Measurements from ENCODE around the gene CD163L1.

DNA sequence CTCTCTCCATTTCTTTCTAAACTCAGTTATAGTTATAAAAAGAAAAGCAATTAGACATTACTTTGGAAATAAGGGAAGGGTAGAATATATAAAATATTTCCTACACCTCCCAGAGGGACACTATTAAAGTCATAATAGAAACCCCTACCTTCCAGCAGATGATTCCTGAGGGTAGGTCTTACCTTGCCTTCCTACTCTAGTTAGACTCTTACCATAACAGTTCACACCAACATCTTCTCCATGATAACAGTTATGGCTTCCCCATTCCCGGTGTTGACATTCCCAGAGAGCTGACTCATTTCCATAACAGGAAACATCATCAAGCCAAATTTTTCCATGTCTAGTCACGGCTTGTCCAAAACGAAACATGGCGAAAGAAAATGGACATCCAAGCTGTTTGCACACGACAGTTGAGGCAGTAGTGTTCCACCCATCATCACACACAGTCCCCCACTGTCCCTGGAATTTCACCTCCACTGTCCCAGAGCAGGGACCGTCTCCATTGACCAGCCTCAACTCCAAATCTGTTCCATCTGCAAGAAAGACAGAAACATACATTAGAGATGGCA lies 10.7 kb downstream of the CD163L1 start:
- PRO-cap: no peak

- PRO-cap: bidirectional peak, plus-strand start at chr12:7440163, minus-strand start at chr12:7440165
Observed at GRCh38 chr12:7439370-7440581, 4.2 kb downstream of the CD163L1 start.

GRCh38 chr12:7443841-7444517 lies at the start of gene CD163L1:
CD163L1 (minus strand) TSS chr12:7444153.
- PRO-cap: no peak

GRCh38 chr12:7512651-7512955 lies 9.0 kb upstream of the CD163 start:
- PRO-cap: no peak

DNA sequence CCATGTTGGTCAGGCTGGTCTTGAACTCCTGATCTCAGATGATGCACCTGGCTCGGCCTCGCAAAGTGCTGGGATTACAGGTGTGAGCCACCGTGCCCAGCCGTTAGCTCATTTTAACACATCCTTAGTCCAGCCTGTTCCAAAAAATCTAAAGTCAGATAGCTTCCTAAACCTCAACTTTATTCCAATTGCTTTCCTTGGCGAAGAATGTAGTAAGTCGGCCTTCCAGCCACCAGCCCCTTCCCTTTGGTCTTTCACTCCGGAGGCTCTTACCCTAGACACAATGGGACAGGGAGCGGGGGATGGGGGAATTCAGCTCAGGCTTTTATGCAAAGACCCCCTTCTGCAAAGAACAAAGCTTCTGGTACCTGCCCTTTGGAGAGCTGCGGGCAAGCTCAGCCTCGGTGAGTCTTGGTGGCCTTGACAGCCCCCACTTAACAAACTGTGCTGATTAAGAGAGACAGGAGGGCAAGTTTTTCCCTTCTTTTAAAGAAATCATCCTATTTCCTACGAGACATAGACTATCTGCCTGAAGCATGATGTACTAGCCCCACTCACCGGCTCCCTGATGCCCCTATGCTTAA lies 1.7 kb upstream of the NANOG start:
- PRO-cap: no peak

DNA sequence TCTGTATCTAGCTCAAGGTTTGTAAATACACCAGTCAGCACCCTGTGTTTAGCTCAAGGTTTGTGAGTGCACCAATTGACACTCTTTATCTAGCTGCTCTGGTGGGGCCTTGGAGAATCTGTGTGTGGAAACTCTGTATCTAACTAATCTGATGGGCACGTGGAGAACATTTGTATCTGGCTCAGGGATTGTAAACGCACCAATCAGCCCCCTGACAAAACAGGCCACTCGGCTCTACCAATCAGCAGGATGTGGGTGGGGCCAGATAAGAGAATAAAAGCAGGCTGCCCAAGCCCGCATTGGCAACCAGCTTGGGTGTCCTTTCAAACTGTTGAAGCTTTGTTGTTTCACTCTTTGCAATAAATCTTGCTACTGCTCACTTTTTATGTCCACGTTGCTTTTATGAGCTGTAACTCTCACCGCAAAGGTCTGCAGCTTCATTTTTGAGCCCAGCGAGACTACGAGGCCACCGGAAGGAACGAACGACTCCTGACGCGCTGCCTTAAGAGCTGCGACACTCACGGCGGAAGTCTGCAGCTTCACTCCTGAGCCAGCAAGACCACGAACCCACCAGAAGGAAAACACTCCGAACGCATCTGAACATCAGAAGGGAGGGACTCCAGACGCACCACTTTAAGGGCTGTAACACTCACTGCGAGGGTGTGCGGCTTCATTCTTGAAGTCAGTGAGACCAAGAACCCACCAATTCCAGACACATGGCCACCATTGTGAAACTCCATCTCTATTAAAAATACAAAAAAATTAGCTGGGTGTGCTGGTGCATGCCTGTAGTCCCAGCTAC lies 9.8 kb downstream of the SLC2A14 start:
- PRO-cap: no peak

DNA sequence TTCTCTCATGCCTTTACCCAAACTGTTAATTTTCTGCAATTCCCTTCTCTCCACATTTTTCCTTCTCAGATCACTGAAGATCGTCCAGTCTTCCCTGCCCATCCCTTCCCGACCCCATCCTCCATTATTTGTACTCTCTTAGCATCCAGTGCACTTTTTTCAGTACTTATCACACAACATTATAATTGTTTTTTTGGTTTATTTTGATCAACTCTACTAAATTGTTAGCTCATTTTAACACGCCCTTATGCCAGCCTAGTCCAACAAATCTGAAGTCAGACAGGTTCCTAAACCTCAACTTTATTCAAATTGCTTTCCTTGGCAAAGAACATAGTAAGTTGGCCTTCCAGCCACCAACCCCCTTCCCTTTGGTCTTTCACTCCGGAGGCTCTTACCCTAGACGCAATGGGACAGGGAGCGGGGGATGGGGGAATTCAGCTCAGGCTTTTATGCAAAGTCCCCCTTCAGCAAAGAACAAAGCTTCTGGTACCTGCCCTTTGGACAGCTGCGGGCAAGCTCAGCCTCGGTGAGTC lies 17.7 kb upstream of the SLC2A14 start:
- PRO-cap: no peak

DNA sequence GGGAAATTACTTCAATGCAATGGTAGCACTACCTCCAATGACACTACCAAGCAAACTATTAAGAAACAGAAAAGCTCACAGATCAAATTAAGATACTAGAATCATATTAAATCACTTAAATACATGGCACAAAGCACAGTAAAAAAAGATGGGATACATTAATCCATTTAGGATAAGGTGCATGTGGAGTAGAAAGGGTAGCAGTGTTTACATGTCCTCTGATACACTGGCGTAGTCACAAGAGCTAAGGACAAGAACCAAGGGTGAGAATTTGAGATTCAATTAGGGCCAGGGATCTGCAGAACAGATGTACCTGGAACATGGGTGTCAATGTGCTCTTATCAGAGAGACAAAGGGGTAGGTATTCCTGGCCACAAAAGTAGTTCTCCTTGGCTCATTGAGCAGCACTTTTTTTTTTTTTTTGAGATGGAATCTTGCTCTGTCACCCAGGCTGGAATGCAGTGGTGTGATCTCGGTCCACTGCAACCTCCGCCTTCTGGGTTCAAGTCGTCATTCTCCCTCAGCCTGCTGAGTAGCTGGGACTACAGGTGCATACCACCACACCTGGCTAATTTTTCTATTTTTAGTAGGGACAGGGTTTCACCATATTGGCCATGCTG lies 29.8 kb downstream of the SLC2A3 start:
- PRO-cap: no peak

DNA sequence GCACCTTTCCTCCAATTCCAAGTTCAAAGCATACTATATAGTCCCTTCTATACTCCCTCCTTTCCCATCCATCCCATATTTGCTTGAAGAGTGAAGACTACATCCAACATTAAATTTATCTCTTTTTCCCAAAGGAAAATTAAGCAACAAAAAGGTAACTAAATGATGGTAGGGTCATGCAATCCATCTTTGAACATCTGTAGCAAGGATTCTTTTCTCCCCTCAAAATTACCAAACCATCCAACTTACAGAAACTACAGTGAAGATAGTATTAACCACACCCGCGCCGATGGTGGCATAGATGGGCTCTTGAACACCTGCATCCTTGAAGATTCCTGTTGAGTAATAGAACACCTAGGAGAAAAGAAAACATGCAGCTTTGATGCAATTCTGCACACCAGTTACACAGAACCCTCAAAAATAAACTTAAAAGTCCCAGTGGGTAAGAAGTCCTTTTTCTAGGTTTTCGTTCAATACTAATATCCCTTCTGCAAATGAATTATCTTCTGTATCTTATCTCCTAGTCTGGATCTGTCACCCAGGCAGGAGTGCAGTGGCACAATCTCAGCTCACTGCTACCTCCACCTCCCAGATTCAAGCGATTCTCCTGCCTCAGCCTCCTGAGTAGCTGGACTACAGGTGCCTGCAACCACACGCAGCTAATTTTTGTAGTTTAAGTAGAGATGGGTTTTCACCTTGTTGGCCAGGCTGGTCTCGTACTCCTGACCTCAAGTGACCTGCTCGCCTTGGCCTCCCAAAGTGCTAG lies 10.2 kb downstream of the SLC2A3 start:
- PRO-cap: no peak

- PRO-cap: no peak
Observed at GRCh38 chr12:7928347-7928638, 7.7 kb downstream of the SLC2A3 start.

DNA sequence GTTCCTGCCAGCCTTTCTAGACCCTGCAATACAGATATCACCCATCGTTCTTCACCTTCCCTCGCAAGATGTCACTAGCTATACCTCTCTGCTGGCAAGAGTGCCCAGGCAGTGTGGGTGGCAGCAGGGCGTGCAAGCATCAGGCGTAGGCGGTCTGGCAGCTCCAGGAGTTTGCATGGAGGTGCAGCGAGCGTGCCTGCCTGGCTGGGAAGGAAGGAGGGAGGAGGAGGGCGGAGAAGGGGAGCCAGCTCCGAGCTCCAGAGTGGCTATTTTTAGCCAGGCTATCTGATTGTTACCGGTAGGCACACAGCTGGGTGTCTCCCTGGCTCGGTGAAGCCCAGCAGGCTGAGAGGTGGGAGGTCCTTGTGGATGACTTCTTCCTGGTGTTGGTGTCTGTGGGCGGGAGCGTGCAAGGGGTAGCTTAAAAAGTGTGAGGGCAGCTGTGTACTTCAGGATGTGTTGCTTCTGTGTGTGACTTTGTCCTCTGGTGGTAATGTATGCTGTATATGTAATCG lies 6.2 kb downstream of the FOXJ2 start:
- PRO-cap: unidirectional peak, minus-strand start at position 173 of the sequence; unidirectional peak, minus-strand start at position 212 of the sequence; unidirectional peak, minus-strand start at position 264 of the sequence

DNA sequence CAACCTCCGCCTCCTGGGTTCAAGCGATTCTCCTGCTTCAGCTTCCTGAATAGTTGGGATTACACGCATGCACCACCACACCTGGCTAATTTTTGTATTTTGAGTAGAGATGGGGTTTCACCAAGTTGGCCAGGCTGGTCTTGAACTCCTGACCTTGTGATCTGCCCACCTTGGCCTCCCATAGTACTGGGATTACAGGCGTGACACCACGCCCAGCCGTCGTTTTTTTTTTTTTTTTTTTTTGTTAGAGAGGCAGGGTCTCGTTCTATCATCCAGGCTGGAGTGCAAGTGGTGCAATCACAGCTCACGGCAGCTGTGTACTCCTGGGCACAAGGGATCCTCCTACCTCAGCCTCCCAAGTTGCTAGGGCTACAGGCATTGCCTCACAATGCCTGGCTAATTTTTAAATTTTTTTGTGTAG lies 1.4 kb downstream of the NECAP1 start:
- PRO-cap: no peak

DNA sequence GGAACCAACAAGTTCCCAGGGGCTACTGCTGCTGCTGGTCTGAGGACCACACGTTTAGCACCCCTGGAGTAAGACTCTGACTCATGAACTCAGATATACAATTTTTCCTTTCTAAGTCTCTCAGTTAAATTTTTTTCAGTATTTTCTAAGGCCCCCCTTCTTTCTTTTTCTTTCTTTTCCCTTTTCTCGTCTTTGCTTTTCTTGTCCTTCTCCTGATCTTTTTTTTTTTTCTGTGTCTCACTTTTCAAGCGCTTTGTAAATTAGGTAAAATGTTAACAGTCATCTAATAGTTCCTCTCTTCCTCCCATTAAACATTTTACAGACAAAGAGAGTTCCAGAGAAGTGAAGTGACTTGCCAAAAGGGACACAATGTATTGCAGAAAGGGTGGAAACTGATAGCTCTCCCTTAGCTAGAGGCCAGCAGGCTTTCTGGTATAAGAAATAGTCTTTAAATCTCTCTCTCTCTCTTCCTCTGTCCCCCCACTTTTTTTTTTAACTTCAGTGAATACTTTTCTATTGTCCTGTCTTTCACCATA lies 470 bp downstream of the CLEC4E start:
- PRO-cap: unidirectional peak, plus-strand start at position 358 of the sequence

- PRO-cap: bidirectional peak, plus-strand start at chr12:8564943, minus-strand start at chr12:8564901
Observed at GRCh38 chr12:8564626-8565223, 24.0 kb upstream of the CLEC4E start.

- PRO-cap: no peak
Observed at GRCh38 chr12:8567764-8568090, 27.0 kb upstream of the CLEC4E start.

- PRO-cap: no peak
Observed at GRCh38 chr12:8699606-8700066, 1.8 kb downstream of the RIMKLB start.

DNA sequence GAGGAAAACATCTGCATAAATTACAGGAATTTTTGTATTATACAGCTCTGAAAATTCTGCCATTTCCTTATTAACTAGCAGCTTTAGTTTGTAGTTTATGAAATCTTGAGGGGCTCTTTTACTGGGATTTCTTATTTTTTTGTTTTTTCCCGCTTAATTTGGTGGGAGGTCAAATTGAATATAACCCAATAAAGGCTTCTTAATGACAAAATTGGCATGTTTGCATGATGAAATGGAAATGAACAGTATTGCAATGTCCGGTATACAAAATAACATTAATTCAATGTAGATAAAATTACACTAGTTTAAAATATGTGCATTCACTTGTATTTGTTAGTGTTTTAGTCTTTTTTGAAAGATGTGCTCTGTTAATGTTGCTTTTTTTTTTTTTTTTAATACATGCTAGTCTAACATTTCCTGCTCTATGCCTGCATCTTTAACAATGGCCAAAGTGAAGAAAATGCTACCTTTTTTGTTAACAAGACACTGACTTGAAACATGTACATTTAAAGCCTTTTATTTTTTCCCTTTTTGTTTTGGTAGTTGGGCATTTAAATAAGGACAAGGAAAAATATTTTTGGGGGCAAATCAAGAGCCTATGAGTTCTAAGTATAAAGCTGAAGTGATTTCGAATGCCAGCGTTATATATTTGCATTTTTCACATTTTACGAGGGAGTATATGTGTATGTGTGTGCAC lies 48.1 kb upstream of the A2ML1 start:
- PRO-cap: no peak

DNA sequence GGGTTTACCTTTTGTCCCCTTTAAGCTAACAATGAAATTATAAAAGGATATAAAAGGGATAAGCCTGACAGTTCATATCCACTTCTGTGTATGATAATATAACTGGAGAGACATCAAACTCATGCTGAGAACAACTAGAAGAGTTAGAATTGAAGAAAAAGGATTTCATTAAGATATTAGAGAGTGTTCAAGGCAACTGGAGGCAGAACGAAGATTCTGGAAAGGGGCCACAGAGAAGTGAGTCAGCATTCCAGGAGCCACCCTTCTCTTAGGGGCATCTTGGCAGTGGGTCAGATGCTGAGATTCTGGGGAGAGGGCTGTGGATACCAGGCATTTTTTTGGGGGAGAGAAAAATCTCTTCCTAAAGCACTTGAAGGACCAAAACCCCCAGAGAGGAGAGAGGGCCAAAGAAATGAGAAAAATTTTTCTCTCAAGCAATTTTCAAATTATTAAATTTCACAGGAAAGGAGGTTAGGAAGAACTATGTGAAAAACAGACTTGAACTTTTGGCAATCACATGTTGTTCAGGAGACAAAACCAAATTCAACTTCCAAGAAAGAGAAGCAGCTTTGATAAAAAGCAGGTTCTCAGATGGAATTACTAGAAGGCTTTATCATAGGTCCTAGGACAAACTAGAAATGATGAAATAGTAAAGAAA lies 1.3 kb upstream of the CLEC2D start:
- PRO-cap: no peak

GRCh38 chr12:9739695-9740432 lies 20.8 kb downstream of the CD69 start:
- PRO-cap: bidirectional peak, plus-strand start at chr12:9740003, minus-strand start at chr12:9739900

DNA sequence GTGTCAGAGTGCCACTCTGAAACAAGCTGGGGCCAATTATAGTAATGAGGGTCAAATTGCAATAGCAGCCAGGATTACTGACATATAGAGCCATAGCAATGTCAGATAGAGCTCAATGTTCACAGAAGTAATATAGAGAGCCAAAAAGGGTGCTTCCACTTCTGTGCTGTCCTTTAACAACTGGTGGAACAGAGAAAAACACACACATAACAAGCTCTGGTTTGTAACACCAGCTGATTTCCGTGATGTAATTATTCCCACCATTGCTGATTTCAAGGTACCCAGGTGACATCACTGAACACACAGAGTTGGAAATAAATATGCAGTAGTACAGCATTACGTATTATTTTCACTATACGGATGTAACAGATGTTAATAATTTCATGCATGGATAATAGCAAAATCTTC lies 3.0 kb upstream of the CLEC2B start:
- PRO-cap: no peak